Camera-type eye (tissue), 1 donor: ENCODE measurements around the gene ESPNL.

DNA sequence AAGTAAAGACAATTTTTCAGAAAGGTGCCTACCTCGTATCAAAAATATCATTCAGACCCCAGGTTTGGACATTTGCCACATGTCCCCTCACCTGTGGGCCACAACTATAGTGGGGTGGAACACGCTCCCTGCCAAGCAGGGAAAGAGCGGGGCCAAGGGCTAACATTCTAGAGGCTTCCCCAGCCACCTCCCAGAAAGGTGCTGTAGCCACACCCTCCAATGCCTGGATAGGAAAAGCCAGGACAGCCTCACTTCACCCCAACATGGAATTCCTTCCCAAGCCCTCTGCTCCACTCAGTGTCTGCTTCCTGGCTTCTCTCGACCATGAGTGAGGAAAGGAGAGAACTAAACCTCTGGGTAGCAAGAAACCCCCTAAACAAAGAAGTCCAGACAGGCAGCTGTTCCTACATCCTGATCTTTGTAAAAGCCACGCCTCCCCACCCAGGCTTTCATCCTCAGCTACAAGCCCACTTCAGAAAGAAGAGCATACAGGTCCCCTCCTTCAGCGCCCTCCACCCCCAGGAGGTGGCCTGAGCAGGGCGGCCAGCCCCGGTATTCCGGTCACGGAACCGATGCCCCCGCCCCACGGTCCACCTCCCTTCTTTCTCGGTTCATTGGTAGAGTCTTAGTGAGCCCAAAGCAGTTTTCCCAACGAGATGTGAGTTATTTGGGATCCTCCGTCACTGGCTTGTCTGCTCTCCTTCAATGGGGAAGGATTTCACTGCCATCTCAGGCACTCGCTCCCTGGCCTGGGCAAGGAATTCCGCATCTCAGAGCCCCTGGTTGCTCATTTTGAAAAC, 2.0 kb downstream of the COL6A3 start:
- RAMPAGE, long total RNA, result no peak

DNA sequence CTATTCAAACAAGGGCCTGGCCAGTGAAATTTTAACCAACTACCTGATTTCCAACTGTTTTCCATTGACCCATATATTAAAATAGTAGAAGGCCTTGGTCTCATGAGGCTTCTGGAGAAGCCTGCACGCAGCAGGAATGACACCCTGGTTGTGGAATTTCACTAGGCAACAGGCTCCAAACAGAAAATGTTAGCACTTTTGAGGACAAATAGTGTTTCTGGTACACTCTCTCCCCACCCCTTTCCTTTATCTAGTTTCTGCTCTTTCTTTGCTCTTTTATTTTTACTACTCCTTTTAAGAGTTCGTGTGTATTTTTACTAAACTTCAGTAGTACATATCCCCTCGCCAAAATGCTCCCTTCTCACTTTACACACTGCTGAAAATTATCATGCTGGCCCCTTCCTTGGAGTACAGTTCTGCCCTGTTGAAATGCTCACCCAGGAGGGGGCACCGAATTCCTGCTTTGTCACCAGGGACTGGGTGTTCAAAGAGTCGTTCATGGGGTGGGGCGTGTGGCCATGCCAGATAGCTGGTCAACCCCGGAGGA, 22.0 kb upstream of the COL6A3 start:
- RAMPAGE, long total RNA, result no peak

GRCh38 chr2:237485847-237486185, 1.2 kb upstream of the MLPH start:
- RAMPAGE, long total RNA, result no peak

DNA sequence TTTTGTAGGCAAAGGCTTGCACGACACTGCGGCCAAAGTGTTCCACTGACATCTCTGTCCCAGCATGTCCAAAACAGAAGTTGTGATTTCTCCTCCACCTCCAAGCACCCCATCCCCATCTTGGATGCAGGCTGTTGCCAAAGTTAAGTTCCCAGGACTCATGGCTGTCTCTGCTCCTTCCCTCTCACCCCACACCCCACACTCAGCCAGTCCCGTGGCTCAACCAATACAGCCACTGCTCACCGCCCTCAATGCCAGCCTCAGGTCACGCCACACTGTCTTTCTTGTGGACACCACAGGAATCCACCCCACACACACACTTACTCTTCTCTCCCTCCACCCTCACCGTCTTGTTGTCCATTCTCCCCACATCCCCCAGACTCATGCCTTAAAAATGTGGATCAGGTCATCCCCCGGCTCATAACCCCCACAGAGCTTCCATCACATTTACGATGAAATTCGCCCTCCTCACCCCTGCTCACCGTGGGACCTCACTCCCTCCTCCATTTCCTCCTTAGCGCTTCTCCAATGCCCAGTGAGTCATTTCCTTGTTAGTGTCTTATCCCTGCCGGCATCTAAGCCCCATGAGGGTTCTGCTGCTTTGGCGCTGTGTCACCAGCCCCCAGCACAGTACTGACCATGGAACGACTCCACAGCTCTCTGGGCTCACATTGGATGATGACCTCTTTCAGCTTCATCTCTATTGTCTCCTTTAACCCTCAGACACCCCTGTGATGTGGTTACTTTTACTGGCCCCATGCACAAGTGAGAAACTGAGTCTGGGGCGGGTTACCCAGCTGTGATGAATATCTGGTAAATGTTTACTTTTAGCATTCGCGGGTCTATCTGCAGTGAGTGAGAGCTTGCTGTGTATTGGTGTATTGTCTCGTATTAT, 13.8 kb downstream of the MLPH start:
- RAMPAGE, long total RNA, result no peak

DNA sequence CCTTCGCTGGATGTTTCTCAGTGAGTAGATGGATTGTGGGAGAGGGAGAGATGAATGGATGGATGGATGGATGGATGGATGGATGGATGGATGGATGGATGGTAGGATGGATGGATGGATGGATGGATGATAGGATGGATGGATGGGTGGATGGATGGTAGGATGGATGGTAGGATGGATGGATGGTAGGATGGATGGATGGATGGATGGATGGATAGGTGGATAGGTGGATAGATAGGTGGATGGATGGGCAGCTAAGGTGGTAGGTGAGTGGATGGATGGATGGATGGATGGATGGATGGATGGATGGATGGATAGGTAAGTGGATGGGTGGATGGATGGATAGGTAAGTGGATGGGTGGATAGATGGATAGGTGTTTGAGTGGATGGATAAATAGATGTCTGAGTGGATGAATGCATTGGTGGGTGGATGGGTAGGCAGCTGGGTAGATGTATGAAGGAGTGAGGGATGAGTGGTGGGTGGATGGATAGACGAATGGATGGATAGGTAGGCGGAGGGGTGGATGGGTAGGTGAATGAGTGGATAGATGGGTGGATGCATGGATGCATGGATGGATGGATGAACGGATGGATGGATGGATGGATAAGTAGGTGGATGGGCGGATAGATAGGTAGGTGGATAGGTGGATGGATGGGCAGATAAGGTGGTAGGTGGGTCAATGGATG, 29.8 kb downstream of the MLPH start:
- RAMPAGE, long total RNA, result no peak

GRCh38 chr2:237520083-237520875, 33.2 kb downstream of the MLPH start:
- RAMPAGE, long total RNA, result no peak

- RAMPAGE, long total RNA, result no peak
Measured at GRCh38 chr2:237540766-237541381, 25.5 kb upstream of the PRLH start.

- RAMPAGE, long total RNA, result no peak
Measured at GRCh38 chr2:237549662-237550583, 16.5 kb upstream of the PRLH start.

GRCh38 chr2:237594418-237595605, 4.3 kb upstream of the RAB17 start:
- RAMPAGE, long total RNA, result no peak

- RAMPAGE, long total RNA, result no peak
Measured at GRCh38 chr2:237662541-237663190, 35.3 kb downstream of the LRRFIP1 start.

DNA sequence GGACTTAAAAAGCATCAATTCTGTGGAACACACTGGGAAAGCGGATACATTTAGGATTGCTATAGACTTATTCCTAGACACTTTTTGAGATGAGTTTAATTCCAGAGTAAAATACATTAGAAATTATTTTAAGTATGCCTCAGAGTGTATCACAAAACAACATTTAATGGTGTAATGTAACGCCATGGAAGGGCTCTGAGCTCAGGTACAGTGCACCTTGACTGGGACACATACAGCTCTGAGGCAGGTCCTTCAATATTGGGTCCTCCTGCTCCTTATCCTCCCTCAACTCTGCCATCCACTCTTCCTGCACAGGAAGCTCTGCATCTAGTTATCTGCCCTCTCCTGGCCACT, 57.8 kb downstream of the LRRFIP1 start:
- RAMPAGE, long total RNA, result no peak

- RAMPAGE, long total RNA, result no peak
Measured at GRCh38 chr2:237697310-237698032, 70.1 kb downstream of the LRRFIP1 start.

DNA sequence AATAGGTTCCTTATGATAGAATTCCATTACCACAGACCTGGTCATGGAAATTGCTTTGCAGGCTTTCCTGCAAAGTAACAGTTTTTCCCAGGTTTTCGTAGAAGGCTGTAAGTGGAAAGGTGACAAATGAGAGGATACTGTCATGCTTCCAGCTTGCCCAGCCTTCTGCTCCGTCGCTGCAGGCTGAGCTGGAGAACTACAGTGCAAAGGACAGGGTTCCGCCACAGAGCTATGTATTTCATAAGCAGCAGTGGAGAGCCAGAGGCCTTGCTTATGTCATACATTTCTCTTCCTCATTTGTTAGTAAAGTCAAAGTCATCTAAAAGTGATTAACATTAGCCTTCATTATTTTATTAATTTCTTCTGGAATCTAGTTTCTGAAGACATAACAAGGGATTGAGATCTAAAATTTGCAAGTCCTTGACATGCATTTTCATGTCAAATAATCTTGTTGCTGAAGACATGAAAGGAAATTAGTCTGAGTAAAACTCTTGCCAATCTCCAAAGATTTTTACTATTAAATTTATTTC, 72.9 kb upstream of the RBM44 start:
- RAMPAGE, long total RNA, result no peak

DNA sequence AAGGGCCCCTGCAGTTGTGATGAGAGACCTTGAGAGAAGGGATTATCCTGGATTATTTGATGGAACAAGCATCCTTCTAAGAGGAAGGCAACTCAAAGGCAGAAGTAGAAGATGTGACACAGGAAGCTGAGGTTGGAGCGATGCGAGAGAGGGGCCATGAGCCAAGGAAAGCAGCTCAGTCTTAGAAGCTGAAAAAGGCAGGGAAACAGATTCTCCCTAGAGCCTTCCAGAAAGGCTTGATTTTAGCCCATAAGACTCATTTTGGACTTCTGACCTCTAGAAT, 41.8 kb upstream of the RBM44 start:
- RAMPAGE, long total RNA, result no peak

DNA sequence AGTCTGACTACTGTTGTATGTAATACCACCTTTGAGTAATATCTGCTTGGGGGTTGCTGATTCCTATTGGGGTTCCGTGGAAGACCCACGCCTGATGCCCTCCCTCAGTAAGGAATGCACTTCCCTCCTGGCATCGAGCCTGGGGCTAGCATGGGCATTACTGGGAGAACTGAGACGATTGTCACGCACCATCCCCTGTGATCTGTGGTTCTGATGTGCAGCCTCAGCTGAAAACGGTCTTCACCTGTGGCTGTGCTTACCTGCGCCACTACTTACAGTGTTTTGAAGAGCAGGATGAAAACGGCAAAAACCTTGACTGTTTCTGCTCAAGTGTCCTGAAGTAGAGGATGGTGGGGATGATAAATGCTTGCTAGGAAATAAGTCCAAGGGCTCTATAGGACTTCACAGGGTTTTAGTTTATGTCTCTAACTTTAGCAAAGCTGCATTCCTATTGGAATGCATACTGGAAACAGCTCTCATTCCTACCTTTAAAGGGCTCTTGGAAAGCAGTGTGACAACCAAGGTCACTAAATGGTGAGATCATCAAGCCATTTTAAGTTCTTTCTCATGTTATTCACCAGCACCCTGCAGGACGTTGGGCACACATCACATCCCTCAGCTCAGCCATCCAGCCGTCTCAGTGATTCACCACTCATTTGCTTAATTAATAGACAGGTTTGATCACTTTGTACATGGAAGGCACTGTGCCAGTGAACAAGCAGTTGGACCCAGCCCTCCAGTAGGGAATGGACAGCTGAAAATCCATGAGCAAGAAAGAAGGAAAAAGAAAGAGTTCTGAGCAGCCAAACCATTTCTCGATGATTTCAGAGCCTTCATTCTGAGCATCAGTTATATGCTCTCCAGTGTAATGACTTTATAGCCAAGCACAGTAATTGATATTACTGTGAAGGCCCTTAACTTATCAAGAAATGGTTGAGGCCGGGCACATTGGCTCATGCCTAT, 32.3 kb upstream of the RBM44 start:
- RAMPAGE, long total RNA, result no peak

DNA sequence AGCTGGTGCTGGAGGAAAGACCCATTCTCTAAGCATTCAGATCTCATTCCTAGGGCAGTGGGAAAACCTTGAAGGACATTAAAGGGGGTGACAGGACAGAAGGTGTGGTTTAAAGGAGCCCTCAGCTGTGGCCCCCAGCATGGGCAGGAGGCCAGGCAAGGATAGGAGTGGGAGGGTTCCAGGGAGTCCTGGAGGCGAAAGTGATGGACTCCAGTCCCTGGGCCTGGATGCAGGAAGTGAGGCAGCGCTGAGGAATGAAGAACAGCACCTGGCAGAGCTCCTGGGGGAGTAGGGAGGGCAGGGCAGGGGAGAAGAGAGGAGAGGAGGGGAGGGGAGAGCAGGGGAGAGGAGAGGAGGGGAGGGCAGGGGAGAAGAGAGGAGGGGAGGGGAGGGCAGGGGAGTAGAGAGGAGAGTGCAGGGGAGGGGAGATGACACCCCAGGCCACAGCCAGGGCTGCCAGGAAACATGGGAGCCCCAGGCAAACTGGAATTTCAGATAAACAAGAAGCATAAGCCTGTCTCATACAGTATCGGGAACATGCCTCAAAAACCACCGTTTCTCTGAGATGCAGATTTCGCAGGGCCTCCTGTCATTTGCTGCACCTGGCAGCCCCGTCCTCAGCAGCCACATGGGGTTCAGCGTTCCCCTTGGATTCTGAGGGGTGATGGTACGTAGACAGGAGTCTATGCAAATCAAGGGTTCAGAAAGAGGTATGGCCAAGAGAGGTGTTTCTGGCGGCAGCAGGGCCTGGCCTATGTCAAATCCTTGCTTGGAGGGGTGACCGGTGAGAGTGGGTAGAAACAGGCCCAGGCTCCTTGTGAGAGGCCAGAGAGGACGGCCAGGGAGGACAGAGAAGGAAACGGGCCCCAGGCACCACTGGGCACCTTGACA, 5.8 kb downstream of the RAMP1 start:
- RAMPAGE, long total RNA, result no peak

DNA sequence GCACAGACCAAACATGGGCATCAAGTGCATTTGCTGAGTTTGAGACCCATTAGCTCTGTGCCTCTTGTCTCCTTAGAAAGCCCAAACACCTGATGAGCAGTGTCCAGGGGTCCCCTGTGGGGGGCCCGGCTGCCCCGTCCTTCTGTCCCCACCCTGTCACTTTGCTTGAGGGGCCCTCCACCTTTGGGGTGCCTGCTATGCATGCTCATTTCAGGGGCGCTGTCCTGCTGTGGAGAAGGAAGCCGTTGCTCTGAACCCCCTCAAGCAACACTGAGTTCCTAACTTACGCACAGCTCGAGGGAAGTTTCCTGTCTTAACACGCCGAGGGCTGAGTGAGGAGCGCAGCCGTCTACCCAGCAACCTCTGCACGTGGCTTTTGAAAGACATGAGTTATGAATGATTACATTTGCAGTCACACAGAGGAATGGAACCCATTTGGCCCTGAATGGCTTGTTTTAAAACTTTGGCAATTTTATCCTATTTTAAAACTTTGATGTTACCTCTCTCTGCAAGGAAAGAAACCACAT, 13.9 kb downstream of the RAMP1 start:
- RAMPAGE, long total RNA, result no peak

DNA sequence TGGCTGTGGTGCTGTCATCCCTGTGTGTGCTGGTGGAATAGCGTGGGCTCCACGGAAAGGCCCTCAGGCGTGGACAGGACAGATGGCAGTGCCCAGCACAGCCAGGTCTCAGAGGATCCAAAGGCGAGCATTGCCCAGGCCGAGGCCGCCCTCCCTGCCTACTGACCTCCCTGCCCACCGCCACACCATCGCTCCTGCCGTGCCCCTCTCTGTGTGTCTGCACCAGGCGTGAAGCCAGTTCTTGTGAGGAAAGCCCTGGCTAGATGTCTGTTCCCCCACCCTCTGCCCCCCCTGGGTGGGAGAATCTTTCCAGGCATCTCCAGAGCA, 26.1 kb downstream of the RAMP1 start:
- RAMPAGE, long total RNA, result no peak

- RAMPAGE, long total RNA, result no peak
Measured at GRCh38 chr2:237968331-237969178, 1.7 kb downstream of the UBE2F start.

- RAMPAGE, long total RNA, result no peak
Measured at GRCh38 chr2:238099819-238100810, at the start of gene ESPNL. TSS of gene ESPNL (plus strand) at chr2:238100340.